Panc1 (cell line): ENCODE measurements around the gene PSMD12.

DNA sequence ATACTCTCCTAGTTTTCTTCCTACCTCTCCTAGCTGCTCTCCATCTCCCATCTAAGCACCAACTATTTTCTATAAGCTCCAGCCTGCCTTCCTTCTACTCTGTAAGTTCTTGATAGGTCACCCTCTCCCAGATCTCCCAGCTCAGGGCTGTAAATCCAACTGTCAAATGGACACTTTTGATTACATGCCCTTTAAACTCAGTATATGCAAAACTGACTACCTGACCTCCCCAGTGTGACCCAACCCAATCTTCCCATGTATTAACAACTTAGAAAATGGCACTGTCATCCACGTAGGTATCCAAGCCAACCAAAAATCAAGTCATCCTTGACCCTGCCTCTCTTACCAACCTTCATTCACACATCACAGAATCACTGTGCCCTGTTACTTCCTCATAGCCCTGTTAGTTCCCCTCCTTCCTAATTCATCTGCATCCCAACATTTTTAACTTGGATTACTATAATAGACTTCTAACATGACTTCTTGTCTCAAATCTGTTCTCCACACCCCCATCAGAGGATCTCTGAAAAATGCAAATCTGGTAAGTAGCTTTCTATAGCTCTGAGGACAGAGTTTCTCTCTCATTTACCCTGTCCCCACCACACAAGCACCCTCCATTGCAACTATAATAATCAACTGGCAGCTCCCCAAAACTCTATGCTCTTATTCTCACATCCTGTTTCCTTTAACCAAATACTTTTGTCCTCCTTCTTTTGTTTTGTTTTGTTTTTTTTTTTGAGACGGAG is 73.7 kb downstream of the HELZ start:
- RRBS, 2 experiments, result no CpG with 5 or more reads among the region's 2 CpGs

DNA sequence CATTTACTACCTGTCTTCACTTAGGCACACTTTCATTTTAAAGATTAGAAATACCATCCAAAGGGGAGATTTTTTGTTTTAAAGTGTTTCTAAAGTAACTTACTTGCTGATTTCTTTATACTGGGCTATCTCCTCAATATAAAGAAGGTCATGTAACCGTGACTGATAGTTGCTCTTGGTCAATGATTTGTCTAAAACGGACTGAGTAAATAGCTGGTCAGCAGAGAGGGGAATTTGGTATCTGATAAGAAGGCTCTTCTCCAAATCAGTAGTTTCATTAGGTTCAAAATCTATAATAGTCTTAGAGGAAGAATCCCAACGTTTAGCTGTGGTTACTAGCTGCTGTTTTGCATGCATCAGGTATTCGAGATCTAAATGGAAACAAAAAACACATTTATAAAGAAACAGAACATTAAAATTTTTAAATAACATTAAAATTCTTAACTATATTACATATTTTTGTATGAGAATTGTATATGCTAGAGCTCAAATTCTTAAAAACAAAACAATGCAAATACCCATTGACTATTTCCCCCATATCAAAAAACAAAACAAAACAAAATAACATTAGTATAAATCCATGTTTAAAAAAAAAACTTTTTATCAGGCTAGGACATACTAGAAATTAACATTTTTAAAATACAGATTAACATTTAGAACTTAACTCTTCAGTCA is 66.3 kb downstream of the HELZ start:
- RRBS, 2 experiments, result no CpG with 5 or more reads among the region's 4 CpGs

DNA sequence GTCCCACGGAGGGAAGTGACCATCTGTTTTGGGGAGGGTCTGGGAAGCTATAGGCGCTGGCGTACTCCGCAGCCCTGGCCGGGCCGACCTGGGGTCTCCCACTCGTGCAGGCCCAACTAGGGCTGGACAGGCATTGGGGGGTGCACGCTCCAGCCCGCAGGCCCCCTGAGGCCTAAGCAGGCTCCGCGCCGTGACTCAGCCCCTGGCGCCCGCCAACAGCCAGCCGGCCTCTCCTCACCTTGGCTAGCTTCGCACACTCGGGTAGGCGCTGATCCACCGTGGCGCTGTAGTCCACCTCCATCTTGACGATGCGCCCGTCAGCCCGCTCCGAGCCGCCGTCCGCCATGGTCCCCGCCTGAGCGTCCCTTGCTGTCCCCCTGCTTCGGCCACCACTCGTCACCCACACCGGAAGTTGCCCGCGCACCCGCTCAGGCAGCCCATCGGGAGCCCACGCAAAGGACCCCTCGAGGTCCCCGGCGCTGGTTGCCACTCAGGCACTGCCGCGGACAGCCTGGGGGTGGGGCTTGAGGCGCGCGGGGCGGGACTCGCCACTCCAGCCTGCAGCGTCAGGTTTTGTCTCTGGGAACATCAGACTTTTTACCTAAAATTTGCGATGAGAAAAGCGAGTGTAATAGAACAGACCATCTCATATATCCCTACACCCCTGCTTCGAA is at the start of gene PSMD12:
PSMD12 (minus strand) TSS at position 404 of the 674 bp plus-strand sequence.
- RRBS, 2 experiments, result under 1 to 6% methylated on average over 8 of the region's 52 CpGs

DNA sequence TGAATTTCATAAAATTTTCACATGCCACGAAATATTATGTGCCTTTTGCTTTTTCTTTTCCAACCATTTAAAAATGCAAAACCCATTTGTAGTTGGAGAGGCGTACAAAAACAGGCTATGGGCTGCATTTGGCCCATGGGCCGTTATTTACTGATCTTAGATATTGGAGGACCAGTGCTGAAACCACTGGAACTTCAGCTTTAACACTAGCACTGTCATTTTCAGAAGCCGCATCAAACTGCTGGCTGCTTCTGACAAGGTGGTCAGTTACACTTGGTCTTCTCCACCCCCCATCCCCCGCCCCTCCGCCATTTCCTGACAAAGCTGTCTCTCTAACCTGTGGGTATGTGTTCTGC is 25.1 kb downstream of the PITPNC1 start:
- RRBS, 2 experiments, result no CpG with 5 or more reads among the region's 6 CpGs

DNA sequence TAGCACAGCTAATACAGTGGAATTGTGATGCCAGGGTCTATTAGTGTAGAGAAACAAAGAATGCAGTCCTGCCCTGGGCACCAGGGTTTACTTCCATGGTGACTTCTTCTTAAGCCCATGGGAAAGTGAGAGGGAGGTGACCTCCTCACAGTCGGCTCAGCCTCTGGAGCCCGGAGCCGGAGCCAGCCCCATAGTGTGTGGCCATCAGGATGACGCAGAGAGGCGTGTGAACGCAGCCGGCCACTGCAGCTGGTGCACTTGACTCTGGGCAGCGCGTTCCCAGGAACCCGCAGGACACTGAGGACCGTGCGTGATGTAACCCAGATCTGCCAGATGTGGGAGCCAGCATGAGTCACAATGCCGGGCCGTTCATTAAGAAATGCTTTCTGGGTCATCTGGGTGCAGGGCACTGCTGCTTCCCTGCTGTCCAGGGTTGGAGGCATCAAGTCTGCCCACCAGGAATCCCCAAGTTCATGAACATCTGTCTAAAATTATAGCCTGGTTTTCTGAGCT is 114.0 kb downstream of the PITPNC1 start:
- RRBS, 2 experiments, result under 1 to 13% methylated on average over 5 to 6 of the region's 14 CpGs

DNA sequence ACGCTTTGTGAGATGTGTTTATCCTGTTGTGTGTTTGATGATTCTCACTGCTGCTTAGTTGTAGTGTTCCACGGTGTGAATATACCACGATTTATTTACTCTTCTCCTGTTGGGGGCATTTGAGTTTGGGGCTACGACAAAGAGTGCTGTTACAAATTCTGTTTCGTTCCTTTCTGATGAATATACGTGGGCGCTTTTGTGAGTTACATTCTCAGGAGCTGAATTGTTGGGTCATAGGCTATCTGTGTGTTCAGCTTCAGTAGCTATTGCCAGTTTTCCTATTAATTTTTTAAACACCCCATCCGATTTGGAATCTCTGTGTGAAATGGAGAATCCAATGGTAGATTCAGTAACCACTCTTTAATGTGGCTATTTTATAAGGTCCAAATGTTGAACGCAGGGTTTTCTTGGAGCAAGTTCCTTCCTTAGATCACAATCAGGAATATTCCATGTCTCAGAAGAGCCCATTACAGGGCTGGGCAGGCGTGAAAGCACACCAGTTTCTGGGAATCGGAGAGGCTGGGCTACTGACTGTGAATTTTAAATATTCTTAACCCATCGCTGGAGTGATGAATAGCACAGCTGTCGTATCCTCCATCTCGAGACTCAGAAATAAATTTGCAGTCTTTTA is 115.8 kb downstream of the PITPNC1 start:
- RRBS, 2 experiments, result no CpG with 5 or more reads among the region's 14 CpGs

- RRBS, 2 experiments, result no CpG with 5 or more reads among the region's 7 CpGs
Measured at GRCh38 chr17:67650737-67651338, 66.9 kb upstream of the NOL11 start.

DNA sequence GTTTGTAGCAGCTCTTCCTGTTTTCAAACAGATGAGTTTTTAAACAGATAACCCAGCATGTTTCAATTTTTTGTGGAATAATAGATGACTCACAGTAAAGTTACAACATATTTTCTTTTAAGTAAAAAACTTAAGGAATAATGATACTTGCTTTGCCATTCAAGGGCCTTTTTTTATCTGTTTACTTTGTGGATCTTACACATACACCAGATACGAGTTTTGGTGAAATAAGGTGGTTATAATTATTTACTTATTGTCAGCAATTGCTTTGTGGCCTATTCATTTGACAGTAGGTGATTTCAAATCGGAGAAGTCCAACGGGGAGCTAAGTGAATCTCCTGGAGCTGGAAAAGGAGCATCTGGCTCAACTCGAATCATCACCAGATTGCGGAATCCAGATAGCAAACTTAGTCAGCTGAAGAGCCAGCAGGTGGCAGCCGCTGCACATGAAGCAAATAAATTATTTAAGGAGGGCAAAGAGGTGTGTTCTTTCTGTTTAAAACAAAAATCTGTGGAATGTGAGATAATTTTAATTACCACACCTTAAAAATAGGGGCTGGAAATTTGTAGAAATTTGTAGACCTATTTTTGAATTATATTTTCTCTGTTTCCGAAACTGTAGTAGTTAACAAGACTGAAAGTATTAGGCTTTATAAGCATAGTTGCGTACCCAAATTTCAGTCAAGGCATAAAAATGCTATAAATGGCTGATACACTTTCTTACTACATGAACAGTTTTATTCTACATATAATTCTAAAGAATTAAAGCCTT is 66.4 kb downstream of the BPTF start:
- RRBS, 2 experiments, result no CpG with 5 or more reads among the region's 8 CpGs

- RRBS, 2 experiments, result no CpG with 5 or more reads among the region's 14 CpGs
Measured at GRCh38 chr17:67911310-67912517, 84.6 kb downstream of the C17orf58 start.

- RRBS, 2 experiments, result no CpG with 5 or more reads among the region's 6 CpGs
Measured at GRCh38 chr17:68037054-68037471, 1.5 kb downstream of the KPNA2 start.

DNA sequence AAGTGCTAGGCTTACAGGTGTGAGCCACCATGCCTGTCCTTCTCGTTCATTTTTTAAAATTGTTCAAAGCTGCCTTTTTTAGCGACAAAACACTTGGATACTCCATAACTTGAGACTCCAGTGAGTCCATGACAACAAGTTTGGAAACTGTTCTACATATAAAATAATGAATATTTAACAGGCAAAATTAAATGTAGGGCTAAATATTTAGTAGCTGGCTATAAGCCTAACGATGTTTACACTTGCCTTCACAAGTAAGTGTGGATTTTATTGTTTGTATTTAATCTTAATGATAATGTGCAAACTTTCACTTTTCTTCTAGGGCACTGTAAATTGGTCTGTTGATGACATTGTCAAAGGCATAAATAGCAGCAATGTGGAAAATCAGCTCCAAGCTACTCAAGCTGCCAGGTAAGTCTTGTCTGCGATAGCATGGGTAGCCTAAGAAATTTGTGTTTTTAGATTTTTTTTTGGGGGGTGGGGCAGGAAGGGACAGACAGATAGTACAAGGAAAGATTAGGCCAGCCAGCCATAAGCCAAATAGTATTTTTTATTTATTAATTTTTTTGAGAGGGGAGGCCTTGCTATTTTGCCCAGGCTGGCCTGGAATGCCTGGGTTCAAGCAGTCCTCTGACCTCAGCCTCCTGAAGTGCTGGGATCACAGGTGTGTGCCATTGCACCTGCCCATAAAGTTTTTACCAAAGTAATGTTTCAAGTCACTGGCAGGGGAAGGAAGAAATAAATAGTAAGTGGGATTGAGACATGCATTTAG is 5.0 kb downstream of the KPNA2 start:
- RRBS, 2 experiments, result no CpG with 5 or more reads among the region's 4 CpGs

- RRBS, 2 experiments, result under 1 to 9% methylated on average over 4 of the region's 25 CpGs
Measured at GRCh38 chr17:68102304-68102922, 66.9 kb downstream of the KPNA2 start.

DNA sequence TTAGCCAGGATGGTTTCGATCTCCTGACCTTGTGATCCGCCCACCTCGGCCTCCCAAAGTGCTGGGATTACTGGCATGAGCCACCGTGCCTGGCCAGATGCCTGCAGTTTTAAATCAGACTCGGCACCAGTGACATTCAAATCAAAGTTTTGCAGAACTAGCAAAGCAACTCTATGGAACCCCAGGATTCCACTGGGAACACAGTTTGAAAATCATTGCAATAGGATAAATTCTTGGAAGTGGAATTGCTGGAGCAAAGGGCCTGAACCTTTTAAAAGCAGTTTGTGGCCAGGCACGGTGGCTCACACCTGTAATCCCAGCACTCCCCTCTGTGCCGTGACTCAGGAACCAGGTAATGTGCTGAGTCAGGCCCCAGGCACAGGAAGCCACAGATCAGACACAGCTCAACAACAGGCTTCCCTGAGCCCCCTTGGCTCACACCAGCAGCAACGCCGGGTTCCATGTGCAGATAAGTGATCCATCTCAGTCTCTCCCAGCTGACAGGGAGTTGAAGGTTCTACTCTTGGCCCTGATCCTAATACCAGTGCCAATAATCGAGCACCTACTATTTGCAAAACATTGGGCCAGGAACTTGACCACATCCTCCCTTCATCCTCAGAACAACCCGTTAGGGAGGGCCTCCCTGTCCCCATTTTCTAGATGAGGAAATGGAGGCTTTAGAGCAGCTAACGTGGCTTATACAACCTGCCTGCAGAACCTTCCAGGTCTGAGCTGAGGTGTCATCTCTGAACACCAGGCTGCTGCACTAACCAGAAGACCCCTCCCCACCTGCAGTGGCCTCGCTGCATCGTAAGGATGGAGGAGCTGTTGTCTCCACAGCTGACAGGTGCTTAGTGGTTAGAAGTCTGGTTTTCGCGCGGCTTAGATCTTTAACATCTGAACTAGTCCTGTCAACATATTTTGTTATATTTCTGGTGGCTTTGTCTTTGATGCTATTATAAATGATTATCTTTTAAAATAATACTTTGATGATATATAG is 64.9 kb upstream of the AMZ2 start:
- RRBS, 2 experiments, result no CpG with 5 or more reads among the region's 17 CpGs

DNA sequence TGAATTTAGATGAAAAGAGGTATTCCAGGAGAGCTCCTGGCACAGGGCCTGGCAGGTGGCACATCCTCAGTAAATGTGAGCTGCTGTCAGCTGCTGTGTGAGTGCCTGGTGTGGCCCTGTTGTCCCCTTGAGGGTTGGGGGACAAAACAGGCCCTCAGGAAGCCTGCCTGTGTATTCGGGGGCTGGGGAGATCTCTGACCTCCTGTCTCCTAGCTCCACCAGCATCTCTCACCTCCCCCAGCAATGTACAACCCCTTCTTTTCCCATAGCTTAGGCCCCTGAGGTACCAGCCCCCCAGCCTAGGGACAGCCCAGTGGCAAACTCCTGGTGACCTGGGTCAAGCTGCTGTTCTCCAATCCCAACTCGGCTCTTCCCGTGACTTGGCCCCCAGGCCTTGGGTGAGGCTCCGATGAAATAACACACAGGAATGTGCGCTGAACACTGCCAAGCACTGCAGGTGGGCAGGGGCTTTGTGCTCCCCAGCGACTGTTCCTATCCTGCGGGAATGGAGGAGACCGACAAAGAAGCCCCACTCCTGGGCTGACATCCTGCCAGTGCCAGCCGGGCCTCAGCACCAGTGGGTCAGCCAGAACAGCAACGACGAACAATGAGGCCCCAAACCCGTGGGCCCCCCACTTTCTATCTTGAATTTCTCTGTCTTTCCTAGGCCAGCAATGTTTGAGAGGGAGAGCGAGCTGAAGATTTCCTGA is 63.7 kb upstream of the AMZ2 start:
- RRBS, 2 experiments, result no CpG with 5 or more reads among the region's 13 CpGs

DNA sequence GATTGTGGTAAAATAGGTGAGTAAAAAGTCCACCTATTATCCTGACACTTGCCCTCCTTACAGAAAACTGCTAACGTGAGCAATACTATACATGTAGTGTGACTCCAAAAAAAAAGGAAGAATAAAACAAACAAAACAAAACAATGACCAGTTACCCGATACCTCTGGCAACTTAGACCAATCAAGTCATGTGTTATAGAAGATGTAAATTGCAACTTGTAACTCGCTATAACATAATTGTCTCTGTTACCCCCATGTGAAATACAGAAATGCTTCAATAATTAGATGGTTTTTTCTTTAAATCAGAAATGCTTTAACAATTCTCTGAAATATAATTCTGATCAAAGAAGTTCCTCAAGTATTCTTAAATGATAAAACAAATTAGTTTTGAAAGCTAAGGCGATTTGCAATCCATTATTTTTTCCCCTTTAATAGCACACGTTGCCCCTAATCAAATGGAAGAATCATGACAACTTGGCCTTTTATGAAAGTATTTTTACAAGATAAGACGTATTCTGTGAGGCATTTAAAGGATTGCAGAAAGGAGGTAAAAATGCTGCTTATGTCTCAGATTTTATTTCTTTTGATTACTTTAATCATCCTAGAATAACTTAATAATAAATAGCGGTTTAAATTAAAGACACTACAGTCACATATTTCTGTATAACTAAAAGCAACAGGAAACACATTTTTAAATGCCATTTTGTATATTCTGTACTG is 20.0 kb downstream of the AMZ2 start:
- RRBS, 2 experiments, result no CpG with 5 or more reads among the region's 7 CpGs

DNA sequence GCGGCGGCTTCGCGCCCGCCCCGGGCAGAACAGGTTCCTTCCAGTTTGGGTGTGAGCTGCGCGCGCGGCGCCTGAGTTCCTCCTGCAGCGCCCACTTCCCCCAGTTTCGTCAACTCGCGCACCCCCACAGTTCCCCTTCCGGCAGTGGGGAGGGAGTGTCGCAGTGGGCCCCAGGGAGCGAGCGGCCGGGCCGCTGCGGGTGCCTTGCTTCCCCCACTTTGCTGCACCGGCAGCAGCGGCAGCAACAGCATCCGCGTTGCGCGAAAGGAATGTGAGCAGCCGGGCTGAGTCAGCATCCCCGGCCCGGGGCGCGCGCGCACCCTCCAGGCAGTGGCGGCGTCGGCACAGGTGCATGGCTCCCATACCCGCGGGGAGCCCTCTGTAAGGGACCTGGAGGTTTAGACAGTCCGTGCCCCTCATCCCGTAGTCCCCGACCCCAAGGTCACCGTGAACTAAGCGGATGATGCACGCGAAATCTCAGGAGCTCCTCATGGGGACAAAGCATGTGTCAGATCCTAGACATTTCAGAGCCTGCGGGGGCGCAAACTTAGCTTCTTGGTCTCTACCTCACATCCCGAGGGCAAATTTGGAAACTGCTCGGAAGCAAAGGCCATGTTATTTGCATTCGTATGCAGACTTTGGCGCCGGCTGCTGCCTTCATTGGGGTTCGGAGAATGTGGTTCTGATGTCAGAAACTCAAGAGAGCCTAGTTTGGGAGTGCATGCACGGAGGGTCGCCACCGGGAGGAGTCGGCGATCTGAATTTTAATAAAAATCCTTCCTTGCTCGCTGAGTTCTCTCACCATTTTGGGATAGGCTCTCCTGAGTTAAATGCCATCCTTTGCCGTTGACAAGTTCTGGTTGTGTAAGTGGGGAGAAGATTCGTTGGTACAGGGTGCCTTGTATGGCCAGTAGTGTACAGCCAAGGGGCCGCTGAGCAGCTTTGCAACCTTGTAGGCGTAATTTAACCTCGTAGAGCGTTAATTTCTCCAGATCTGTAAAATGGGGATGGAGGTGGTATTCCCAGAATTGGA is 941 bp downstream of the ARSG start:
- RRBS, 2 experiments, result 4 to 10% methylated on average over 25 to 28 of the region's 67 CpGs

GRCh38 chr17:68413357-68414298 is 43.7 kb downstream of the WIPI1 start:
- RRBS, 2 experiments, result 2 to 5% methylated on average over 4 of the region's 37 CpGs

GRCh38 chr17:68437459-68437879 is 19.8 kb downstream of the WIPI1 start:
- RRBS, 2 experiments, result no CpG with 5 or more reads among the region's 4 CpGs

DNA sequence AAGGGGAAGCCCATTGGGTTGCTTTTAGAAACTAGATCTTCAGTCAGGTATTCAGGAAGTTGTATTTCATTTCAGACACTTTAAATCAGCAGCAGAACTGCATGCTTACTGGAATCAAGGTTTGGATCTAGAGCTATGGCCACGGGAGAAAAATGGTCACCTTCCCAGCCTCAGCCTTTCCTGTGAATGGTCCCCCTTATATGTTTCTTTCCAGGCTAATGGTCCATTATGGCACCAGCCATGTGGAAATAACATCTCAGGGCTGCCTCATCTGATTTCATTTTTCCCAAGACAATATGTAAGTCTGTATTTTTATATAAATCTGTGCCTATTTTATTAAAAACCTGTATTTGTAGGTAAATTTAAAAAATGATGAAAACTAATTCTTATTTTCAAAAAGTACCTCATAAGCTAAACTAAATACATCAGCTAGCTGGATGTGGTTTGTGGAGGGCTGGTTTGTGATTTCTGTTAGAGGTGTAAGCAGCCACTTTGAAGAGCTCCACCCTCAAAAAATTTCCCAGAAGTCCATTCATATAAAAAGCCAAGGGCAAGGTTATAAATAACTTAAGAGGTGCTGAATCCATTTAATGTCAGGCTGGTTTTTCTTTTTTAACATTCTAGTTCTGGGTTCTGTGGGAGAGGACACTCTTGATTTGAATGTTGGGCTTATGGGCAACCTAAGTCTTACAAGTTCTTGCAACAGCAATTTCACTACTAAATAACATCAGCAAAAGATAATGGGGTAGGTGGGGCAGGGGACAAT is 3.2 kb upstream of the WIPI1 start:
- RRBS, 2 experiments, result no CpG with 5 or more reads among the region's 1 CpG